REH cell (cell line): Measurements from ENCODE around the genes SRRM5, BCL3 and NECTIN2.

DNA sequence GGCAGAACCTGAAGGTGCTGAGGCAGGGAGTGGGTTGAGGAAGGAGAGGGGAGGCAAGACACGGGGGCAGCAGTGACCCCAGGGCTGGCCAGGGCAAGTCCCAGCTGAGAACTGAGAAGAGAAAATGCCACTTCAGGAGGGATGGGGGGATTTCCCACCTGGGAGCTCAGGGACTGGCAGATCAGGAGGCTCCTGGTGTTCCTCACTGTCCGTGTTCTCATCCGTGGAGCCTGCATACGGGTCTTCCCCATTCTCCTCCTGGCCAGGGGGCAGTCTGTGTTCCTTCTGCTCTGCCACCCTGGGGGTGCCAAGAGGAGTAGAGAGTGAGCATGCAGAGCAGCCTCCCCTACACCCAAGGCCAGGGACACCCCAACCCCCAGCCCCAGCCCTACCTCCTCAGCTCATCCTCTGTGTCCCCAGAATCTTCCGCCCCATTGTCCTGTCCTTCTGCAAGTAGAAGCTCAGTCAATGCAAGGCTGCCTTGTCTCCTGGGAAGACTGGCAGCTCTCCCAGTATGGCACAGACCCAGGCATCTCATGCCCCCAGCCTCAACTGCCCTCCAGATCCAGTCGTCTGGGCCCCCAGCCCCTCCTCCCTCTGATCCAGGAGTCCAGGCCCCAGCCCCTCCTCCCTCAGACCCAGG is 12.8 kb downstream of the ZNF575 start:
- PRO-cap, result no peak

DNA sequence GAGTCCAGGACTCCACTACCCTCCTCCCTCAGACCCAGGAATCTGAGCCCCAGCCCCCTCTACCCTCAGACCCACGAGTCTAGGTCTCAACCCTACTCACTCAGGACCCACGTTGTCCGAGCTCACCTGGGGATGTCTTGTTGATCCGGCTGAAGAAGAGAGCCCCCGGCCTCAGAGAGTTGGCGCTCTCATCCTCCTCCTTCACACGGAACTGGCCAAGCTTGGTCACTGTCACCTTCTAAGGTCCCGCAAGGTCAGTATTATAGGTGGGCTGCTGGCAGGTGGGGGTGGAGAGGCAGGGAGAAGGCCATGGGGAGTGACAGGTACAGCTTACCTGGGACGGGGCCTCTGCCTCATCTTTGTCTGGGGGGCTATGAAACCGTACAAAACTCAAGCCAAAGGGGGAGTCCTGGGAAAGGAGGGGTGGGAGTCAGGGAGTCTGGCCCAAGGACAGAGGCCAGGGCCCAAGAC is 20.3 kb downstream of the ZNF575 start:
- PRO-cap, result no peak

DNA sequence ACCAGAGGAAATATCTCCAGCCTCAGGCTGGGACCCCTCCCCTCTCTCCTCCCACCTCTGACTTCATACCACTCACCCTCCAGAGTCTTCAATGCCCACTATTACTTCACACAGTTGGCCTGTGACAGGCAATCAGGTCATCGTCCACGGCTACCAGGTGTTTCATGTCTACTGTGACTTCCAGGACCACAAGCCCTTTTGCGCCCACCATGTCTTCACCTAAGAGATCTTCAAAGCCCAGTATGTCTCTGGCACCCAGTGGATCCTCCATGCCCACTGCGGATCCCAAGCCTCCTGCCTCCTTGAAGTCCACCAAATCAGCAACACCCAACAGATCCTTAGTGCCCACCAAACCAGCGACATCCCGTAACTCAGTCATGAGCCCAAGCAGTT is at the start of gene SRRM5:
Gene SRRM5 (plus strand): TSS at position 176 of the 393 bp plus-strand sequence.
- PRO-cap, result no peak

DNA sequence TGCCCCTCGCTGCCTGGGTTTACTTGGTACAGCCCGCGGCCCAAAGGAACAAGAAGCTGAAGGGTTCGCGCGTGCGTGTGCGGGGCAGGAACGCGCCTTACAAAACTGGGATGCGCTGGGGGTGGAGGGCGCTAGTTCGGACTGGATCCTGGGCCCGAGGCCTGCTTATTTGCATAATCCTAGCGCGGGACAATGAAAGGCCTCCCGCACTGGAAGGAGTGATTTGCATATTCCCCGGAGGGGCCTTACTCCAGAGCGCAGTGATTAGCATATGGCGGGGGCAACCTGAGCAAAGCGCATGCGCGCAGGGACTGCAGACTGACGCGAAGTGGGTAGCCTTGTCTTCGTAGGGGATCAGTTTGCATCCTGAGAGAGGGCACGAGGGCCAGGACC is 334 bp upstream of the ZNF428 start:
- PRO-cap, result bidirectional peak, plus-strand start at position 297 of the sequence, minus-strand start at position 171 of the sequence

DNA sequence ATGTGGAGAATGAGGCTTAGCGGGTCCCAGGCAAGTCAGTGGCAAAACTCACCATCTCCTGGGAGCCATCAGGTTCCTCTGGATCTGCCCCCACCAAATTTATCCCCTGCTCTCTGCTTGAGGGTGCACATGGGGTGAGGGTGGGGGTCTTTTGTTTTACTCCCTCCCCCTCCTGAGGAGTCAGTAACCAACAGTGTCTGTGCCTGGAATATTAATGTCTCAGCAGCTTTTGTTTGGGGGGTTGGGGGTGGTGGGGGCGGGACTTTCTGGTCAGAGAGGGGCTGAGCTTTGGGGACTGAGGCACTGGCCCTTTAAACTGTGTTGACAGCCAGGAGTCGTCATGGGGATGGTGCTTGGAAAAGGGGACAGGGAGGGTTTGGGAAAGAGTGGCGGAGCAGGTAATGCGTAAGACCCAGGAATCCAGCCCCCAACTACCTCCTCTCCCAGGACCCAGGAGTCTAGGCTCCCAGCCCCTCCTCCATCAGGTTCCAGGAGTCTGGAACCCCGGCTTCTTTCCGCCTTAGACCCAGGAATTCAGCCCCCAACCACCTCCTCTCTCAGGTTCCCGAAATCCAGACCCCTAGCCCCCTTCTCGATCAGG is 5.2 kb downstream of the CADM4 start:
- PRO-cap, result no peak

DNA sequence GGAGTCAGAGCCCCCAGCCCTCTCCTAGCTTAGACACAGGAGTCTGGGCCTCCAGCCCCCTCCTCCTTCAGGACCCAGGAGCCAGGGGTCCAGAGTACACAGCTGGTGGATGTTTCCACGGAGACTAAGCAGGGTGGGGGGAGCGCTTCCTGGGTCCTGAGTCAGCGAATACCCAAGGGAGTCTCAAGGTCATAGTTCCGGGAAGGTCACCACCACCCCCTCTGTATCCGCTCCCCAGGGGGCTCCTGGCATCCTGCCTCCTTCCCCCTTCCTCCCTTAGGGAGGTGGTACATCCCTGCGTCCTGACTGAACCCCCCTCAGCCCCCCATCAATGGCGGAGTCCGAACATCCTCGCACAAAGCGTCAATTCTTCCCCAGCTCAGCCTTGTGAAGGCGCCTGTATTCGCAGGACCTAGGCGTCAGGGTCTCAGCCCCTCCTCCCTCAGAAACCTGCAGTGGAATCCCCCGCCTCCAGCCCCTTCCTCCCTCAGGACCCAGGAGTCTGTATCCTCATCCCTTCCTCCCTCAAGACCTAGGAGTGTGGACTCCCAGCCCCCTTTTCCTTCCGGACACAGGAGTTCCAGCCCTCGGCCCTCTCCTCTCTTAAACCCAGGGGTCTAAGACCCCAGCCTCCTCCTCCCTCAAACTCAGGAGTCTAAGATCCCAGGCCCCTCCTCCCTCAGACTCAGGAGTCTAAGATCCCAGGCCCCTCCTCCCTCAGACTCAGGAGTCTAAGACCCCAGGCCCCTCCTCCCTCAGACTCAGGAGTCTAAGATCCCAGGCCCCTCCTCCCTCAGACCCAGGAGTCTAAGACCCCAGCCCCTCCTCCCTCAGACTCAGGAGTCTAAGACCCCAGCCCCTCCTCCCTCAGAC is 4.4 kb downstream of the CADM4 start:
- PRO-cap, result no peak

- PRO-cap, result no peak
Observed at GRCh38 chr19:43665885-43666412, 4.0 kb downstream of the PLAUR start.

GRCh38 chr19:43675042-43676031 is 5.4 kb upstream of the PLAUR start:
- PRO-cap, result no peak

GRCh38 chr19:43711025-43711398 is 4.9 kb upstream of the IRGC start:
- PRO-cap, result no peak

DNA sequence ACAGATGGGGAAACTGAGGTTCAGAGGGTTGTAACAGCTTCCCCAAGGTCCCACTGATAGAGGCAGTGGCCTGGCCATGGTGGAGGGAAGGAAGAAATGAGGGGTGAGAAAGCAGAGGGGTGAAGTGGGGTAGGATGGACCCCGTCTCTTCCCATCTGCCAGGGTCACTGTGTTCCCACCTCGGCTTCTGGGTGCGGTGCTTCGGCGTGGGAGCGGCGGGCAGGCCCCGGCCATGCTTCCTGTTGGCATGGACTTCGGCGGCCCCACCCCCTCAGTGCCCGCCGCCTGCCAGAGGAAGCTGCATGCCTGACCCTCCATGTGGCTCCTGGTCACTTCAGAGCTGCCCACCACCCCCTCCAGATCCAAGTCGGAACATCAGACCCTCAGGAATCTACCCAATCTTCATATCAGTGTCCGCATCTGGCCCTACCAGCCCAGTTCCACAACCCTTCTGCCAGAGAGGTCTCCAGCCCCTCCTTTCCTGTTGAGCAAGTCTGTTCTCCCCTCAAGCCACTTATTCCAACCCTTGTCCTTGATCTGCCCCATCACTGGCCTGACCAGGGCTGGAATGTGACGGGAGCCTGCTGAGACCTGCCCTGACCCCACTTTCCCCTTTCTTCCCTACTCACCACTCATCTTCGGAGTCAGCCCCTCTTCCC is 1.6 kb downstream of the KCNN4 start:
- PRO-cap, result no peak

- PRO-cap, result unidirectional peak, minus-strand start at chr19:44003298
Observed at GRCh38 chr19:44003149-44003832, 534 bp downstream of the ZNF230 start.

- PRO-cap, result no peak
Observed at GRCh38 chr19:44085969-44087046, 7.9 kb upstream of the ZNF224 start.

GRCh38 chr19:44476548-44477736 is 23.4 kb downstream of the ZNF180 start:
- PRO-cap, result no peak

- PRO-cap, result no peak
Observed at GRCh38 chr19:44571381-44571608, 41.8 kb upstream of the CEACAM20 start.

DNA sequence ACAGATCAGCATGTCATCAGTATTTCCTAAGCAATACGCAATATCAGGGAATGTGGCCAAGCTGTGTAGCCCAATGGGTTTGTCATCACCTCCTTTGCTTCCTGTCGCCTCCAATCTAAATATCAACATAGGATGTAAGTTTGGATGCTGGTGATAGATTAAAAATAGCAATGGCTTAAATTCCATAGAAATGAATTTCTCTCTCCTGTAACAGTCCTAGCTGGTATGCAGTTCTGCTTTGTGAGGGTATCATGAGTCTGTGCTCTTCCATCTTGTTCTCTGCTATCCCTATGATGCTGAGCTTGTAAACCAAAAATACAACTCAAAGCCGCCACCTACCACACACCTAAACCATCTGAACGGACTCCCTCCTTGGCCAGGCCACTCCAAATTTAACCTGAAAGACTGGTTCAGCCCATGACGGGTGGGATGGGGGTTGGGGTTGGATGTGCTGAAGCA is 10.0 kb upstream of the IGSF23 start:
- PRO-cap, result no peak

- PRO-cap, result no peak
Observed at GRCh38 chr19:44697188-44697860, 1.6 kb upstream of the CEACAM16 start.

- PRO-cap, result bidirectional peak, plus-strand start at chr19:44748693, minus-strand start at chr19:44748206
Observed at GRCh38 chr19:44748360-44748829, at the start of gene BCL3. Gene BCL3 (plus strand): TSS chr19:44748708.

- PRO-cap, result no peak
Observed at GRCh38 chr19:44749785-44750086, 1.2 kb downstream of the BCL3 start.

GRCh38 chr19:44764835-44765603 is 12.7 kb upstream of the CBLC start:
- PRO-cap, result no peak

DNA sequence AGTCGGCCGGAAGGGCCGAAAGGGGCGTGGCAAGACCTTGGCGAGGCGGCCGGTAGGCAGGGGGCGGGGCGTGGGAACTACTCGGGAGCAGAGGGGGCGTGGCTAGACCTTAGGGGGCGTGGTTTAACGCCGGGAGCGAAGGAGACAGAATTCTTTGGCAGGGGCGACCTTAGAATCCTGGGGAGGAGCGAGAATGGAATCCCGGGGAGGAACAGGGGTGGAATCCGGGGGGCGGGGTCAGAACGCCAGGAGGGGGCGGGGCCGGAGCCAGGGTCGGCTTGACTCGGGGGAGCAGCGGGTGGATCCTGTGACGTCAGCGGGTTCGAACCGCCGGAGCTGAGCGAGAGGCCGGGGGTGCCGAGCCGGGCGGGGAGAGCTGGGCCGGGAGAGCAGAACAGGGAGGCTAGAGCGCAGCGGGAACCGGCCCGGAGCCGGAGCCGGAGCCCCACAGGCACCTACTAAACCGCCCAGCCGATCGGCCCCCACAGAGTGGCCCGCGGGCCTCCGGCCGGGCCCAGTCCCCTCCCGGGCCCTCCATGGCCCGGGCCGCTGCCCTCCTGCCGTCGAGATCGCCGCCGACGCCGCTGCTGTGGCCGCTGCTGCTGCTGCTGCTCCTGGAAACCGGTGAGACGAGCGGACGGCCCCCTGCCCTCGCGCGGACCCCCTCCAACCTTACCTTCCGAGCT is at the start of gene NECTIN2:
Gene NECTIN2 (plus strand): TSS at position 308 of the 686 bp plus-strand sequence.
- PRO-cap, result bidirectional peak, plus-strand start at position 124 of the sequence, minus-strand start outside the sequence; unidirectional peak, plus-strand start at position 310 of the sequence